Omental fat pad (tissue), 4 donors: ENCODE results near the genes ST7 and CFTR.

GRCh38 chr7:116522285-116522828, 2.5 kb upstream of the CAV1 start:
- PRO-cap = no peak
- RAMPAGE, long total RNA, 4 experiments = no peak in any of the 4 experiments

GRCh38 chr7:116629001-116629284, 43.1 kb upstream of the MET start:
- PRO-cap = no peak
- RAMPAGE, long total RNA, 4 experiments = no peak in any of the 4 experiments

DNA sequence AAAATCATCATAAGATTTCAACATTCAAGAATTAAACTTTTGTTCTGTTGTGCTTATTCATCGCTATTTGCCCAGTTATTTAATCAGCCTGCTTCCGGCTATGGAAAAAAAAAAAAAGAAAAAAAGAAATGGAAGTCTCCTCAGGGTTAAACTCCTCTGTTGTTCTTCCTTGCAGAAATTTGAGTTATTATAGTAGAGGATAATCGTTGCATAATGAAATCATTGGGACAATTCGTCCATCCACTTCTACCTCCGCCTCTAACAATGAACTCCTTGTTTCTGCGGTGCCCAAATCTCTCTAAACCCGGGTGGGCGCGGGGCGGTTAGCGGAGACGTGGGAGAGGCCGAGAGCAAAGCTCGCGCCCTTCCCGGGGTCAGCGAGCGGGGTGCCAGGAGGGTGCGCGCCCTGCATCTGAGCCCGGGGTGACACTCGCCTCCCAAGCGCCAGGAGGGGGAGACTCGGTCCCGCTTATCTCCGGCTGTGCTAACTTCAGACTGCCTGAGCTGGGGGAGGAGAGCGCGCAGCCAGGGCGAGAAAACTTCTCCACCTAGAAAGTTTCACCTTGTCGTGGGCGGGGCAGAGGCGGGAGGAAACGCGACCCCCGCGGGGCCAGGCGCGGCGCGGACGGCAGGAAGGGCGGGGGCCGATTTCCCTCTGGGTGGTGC, 397 bp upstream of the MET start:
- PRO-cap = no peak
- RAMPAGE, long total RNA, 4 experiments = no peak in any of the 4 experiments

- PRO-cap = no peak
- RAMPAGE, long total RNA, 4 experiments = no peak in any of the 4 experiments
Measured at GRCh38 chr7:116686739-116687507, 14.9 kb downstream of the MET start.

DNA sequence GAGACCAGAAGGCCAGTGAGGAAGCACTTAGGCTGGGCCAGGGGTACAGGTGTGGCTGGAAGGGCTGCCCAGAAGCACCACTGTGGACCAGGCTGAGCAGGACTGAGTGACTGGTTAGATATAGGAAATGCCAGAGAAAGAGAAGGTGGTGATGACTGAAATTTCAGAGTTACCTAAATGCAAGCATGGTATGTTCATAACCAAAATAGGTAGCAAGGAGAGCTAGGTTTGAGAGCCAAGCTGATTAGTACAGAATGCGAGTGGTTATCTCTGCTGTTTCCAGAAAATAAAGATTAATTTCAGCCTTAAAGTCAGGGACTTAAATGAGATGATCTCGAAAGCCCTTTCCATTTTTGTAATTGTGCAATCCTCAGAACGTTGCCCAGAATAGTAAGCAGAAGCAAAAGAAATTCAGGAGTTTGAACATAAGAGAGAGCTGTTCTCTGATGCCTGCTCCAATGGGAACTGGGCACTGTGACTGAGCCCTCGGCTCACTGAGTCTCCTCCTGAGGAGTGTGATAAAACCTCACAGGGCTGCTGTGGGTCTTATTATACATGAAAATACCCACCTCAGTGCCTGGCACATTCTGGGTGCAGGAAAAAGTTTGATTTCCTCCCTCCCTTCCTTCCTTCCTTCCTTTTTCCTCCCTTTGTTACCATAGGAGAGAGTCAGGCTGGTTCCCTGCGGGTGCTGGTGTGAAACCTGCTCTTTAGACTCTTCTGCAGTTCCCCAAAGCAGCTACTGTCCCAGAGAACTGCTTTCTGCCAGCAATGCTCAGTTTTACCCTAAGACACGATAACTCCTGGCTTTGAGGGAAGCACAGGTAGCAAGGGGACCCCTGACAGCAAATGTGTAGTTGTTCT, 55.1 kb downstream of the MET start:
- PRO-cap = no peak
- RAMPAGE, long total RNA, 4 experiments = no peak in any of the 4 experiments

DNA sequence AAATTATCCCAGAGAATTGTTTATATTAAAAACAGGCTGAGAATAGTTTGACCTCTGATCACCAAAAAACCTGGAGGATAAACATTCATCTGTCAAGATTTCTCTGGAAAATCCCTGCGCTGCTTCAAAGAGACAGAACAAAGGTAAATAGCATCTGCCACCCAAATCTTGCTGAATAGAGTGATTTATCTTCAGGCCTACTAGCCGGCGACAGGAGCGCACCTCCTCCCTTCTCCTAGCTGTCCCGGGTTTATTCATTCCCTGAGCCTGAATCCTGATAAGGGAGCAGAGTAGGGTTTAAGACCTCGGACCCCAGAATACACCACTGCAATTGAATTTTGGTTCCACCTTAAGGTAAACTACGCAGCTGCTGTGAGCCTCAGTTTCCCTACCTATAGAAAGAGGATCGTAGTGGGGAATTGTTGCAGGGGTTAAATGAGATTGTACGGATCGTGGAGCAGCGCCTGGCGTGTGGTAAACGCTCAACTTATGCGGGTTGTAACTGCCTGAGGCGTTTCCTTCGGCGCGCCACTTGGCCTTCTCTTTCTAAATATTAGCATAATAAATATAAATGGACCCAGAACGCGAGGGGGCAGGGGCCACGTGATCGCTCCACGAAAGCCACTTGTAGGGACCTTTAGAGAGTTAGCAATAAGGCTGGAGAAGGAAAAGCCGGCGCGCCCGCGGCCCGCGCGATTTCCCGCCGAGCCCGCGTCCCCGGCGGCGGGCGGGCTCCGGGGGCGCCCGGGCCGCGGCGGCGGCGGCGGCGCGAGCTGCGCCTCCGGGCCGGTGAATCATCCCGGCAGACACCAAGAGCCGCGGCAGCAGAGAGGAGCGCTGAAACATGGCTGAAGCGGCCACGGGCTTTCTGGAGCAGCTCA, at the start of gene ST7:
Gene ST7 (plus strand): TSS at position 805 of the 881 bp plus-strand sequence.
- PRO-cap = no peak
- RAMPAGE, long total RNA, 4 experiments = start-site peak on the plus strand in 1 of 4 experiments, centred at position 804 of the sequence, 26 reads per replicate

- PRO-cap = no peak
- RAMPAGE, long total RNA, 4 experiments = no peak in any of the 4 experiments
Measured at GRCh38 chr7:117011210-117011766, 58.0 kb downstream of the ST7 start.

DNA sequence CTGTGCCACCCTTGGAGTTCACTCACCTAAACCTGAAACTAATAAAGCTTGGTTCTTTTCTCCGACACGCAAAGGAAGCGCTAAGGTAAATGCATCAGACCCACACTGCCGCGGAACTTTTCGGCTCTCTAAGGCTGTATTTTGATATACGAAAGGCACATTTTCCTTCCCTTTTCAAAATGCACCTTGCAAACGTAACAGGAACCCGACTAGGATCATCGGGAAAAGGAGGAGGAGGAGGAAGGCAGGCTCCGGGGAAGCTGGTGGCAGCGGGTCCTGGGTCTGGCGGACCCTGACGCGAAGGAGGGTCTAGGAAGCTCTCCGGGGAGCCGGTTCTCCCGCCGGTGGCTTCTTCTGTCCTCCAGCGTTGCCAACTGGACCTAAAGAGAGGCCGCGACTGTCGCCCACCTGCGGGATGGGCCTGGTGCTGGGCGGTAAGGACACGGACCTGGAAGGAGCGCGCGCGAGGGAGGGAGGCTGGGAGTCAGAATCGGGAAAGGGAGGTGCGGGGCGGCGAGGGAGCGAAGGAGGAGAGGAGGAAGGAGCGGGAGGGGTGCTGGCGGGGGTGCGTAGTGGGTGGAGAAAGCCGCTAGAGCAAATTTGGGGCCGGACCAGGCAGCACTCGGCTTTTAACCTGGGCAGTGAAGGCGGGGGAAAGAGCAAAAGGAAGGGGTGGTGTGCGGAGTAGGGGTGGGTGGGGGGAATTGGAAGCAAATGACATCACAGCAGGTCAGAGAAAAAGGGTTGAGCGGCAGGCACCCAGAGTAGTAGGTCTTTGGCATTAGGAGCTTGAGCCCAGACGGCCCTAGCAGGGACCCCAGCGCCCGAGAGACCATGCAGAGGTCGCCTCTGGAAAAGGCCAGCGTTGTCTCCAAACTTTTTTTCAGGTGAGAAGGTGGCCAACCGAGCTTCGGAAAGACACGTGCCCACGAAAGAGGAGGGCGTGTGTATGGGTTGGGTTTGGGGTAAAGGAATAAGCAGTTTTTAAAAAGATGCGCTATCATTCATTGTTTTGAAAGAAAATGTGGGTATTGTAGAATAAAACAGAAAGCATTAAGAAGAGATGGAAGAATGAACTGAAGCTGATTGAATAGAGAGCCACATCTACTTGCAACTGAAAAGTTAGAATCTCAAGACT, at the start of gene CFTR:
Gene CFTR (plus strand): TSS at position 765 of the 1,138 bp plus-strand sequence.
- PRO-cap = no peak
- RAMPAGE, long total RNA, 4 experiments = start-site peak on the plus strand in 1 of 4 experiments, centred at position 228 of the sequence, 5 reads per replicate

- PRO-cap = no peak
- RAMPAGE, long total RNA, 4 experiments = no peak in any of the 4 experiments
Measured at GRCh38 chr7:117827911-117828427, 45.3 kb downstream of the CTTNBP2 start.

GRCh38 chr7:117871722-117872537, 1.3 kb downstream of the CTTNBP2 start:
- PRO-cap = no peak
- RAMPAGE, long total RNA, 4 experiments = no peak in any of the 4 experiments

DNA sequence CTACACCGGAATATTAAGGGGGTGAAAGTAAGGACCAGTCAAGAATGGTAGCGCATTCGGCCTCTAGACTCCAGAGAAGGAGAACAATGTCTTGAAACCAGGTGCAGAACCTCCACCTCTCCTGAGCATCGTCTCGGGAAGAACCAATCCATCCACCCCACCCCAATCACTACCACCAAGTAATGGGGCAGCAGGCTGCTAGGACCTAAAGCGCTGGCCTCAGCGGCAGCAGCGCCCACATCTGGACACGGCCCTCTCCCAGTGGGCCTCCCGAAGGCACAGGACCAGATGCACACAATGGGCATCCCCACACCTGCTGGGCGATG, 740 bp downstream of the CTTNBP2 start:
- PRO-cap = no peak
- RAMPAGE, long total RNA, 4 experiments = no peak in any of the 4 experiments

GRCh38 chr7:120167868-120168295, 105.1 kb upstream of the KCND2 start:
- PRO-cap = no peak
- RAMPAGE, long total RNA, 4 experiments = no peak in any of the 4 experiments

- PRO-cap = no peak
- RAMPAGE, long total RNA, 4 experiments = no peak in any of the 4 experiments
Measured at GRCh38 chr7:120395321-120396142, 122.6 kb downstream of the KCND2 start.

DNA sequence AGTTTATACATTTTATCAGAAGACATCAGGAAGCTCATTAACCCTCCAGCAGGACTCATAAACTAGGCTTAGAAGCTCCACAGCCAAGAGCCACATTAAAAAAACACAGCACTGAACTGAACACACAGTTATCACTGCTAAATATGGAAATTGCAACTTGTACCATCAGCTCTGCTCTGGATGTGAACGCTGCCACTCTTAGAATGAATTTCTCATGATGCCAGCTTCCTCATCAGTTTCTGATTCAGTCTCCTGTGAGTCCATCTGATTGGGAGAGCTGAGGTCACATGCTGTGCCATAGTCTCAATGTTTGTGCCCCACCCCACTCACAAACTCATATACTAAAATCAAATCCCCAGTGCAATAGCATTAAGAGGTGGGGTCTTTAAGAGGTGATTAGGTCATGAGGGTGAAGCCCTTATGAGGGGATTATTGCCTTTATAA, 17.1 kb upstream of the ING3 start:
- PRO-cap = no peak
- RAMPAGE, long total RNA, 4 experiments = no peak in any of the 4 experiments

DNA sequence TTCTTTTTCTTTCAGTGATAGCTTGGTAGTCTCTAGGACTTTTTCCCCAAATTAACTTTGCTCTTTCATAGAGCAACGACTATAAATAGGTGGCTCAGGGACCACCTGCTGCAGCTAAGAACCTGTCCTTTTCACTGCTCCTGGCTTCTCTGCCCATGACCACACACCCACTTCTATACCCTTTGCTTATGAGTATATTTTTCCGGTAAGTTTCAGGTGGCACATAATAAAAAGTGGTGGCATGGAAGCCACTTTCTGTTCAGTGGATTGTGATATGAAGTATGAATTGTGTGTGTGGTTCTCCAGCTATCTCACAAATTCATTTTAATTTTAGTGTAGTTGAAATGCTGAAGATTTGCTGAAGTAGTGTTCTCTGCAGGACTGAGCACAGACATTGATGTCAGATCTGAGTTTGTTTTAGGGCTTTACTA, 1.3 kb downstream of the ING3 start:
- PRO-cap = no peak
- RAMPAGE, long total RNA, 4 experiments = no peak in any of the 4 experiments

- PRO-cap = no peak
- RAMPAGE, long total RNA, 4 experiments = no peak in any of the 4 experiments
Measured at GRCh38 chr7:120987501-120988170, 875 bp upstream of the CPED1 start.

- PRO-cap = no peak
- RAMPAGE, long total RNA, 4 experiments = no peak in any of the 4 experiments
Measured at GRCh38 chr7:120988410-120988552, 230 bp upstream of the CPED1 start.

DNA sequence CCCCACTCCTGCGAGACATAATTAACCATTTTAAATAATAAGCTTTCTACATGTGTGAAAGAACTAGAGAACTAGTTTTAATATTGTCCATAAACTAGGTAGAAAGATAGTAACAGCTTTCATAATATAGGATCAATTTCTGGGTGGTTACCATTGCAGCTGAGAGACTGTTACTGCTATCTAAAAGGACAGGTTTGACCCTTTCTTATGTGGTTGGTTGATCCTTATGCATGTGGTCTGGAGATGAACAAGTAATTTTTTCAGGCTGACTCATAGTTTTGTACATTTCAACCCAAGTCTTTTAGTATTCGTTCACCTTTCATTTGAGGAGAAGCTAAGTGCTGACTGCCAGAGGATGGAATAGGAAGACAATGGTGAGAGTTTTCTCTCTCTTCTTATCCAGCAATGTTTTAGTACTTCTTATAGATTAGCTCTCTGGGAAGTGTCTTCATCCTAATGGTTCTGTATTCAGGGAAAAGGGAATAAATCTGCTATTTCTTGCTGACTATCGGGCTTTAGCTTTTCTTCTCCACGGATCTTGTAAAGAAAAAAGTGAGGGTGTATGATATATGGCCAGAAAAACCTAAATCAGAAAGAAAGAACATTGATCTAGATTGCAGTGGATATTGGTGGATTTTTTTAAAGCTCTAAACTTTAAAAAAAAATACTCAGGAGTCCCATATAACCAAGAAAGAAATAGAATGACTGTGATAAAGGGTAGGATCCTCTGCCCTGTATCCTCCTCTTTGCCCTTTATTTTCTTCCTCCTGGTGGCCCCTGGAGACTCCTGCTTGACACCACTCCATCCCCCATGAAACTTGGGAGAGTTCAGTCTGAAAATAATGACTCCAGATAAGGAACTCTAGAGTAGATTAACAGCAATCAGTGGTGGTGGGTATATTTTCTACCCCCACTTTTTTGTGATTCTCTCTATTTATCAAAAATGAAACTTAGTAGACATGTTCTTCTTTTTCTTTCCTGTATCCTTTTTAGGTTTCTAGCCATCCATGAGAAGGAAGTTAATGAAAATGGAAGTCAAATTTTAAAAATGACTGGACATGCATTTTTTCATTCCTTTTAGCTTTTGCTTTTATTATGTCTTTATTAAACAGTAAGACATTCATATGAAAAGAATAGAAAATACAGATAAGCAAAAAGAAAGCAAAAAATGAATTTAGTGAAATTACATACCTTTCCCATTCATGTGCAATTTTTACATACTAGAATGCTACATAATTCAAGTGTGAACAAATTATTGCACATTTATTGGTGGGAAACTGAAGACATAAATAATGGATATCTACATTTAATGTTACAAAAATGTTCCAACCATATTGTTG, 88.2 kb downstream of the CPED1 start:
- PRO-cap = no peak
- RAMPAGE, long total RNA, 4 experiments = no peak in any of the 4 experiments

GRCh38 chr7:121080548-121081274, 92.2 kb downstream of the CPED1 start:
- PRO-cap = no peak
- RAMPAGE, long total RNA, 4 experiments = no peak in any of the 4 experiments

GRCh38 chr7:121180216-121180941, 148.4 kb upstream of the WNT16 start:
- PRO-cap = no peak
- RAMPAGE, long total RNA, 4 experiments = no peak in any of the 4 experiments